ENCODE measurements around the genes RSPH10B2, UMAD1 and NXPH1.

GRCh38 chr7:6256384-6257090, 15.9 kb downstream of the CYTH3 start:
- PRO-cap, result unidirectional peak, plus-strand start at chr7:6256853

DNA sequence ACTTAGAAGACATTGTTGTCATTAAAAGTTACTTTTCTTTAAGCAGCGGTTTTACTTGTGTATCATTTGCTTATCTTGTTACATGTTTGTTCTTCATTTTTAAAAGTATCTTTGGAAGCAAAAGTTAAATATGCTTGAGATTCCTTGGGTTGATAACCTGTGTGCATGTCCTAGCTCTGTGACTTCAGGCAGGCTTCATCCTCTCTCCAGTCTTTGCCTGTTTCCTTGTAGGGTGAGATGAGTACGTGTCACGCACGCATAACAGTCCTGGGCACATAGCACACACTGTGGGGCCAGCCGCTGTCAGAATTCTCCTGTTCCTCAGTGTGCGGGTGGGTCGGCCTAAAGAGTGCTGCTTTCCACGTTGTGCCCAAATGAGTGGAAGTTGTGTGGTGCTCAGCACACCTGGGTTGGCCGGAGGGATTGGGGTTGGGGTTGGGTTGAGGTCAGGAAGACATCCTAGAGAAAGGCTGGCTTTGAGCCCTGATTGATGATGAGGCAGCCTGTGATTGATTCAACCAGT, 18.4 kb downstream of the RAC1 start:
- PRO-cap, result no peak

GRCh38 chr7:6638598-6639504, 1.7 kb downstream of the ZNF316 start:
- PRO-cap, result no peak

- PRO-cap, result no peak
These were observed 5.0 kb downstream of the ZNF316 start for GRCh38 chr7:6642122-6642550.

GRCh38 chr7:6724906-6725324, 18.2 kb upstream of the ZNF12 start:
- PRO-cap, result no peak

DNA sequence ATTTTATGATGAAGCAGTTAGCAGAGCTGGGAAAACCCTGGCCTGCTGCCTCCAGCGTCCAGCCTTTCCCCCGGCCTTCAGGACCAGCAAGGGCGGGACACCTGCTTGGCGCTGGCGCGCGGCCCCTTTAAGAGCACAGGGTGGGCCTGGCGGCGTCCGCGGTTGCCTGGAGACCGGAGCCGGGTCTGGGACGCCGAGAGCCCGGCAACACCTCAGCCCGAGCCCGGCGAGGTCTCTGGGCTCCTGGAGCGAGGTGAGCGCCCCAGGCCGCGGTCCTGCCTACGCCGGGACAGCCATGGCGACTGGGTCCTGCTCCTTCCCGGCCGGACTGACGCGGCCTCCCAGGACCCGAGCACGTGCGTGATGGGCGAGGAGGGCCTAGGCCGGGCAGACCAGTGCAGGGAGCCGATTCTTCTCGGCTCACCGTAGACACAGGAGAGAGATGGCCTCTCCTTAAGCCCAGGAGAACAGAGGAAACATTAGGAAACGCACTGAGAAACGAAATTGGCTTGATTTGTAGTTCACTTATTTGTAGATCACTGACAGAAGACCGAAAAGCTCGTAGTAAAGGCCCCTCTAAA, at the start of gene RSPH10B2:
TSS of gene RSPH10B2 (plus strand) at position 182 of the 581 bp plus-strand sequence.
- PRO-cap, result no peak

DNA sequence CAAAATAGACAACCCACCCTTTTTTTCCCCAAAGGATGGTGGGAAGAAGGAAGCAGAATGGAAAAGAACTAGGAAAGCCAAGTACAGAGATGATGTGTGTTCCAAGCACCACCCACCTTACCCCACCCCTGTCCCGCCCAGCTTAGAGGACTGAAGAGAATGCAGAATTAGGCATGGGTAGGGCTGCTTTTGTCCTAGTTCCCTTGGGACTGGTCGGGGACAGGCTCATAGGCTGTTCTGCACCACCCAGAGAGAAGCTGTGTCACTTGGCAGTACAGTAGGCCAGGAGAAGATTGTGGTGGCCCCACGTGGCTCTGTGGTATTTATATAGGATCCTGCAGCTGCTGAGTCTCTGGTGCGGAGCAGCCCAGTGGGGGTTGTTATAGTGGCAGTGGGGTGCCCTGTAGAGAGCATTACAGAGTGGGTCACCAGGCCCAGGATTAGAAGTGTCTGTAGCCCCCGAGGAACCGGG, 88.7 kb downstream of the C1GALT1 start:
- PRO-cap, result no peak

DNA sequence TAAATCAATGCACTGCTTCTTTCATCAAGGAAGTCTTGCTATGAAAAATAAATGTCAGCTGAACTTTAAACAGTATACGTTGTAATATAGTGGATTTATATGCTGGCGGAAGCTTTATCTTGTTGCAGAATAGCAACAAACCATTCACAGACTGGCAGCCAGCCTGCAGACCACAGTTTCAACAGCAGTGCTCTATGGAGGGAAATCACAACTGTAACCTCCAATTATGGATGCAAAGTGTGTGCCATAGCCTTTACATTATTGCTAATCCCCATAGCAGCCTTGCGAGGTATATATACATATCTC, 22.8 kb downstream of the COL28A1 start:
- PRO-cap, result no peak

DNA sequence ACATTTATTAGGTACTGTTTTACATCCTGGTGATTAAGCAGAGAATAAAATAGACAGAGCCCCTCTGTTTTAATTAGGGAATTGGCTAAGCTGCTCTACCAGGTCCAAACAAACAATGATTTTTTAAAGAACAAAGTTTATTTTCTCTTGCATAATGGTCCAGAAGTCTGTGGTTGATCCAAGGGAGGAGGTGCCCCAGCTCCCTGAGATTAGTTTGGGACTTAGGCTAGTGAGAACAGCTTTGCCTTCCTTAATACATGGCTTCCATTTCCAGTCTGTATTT, 2.9 kb upstream of the MIOS start:
- PRO-cap, result no peak

- PRO-cap, result no peak
These were observed 3.9 kb downstream of the MIOS start for GRCh38 chr7:7570452-7571149.

DNA sequence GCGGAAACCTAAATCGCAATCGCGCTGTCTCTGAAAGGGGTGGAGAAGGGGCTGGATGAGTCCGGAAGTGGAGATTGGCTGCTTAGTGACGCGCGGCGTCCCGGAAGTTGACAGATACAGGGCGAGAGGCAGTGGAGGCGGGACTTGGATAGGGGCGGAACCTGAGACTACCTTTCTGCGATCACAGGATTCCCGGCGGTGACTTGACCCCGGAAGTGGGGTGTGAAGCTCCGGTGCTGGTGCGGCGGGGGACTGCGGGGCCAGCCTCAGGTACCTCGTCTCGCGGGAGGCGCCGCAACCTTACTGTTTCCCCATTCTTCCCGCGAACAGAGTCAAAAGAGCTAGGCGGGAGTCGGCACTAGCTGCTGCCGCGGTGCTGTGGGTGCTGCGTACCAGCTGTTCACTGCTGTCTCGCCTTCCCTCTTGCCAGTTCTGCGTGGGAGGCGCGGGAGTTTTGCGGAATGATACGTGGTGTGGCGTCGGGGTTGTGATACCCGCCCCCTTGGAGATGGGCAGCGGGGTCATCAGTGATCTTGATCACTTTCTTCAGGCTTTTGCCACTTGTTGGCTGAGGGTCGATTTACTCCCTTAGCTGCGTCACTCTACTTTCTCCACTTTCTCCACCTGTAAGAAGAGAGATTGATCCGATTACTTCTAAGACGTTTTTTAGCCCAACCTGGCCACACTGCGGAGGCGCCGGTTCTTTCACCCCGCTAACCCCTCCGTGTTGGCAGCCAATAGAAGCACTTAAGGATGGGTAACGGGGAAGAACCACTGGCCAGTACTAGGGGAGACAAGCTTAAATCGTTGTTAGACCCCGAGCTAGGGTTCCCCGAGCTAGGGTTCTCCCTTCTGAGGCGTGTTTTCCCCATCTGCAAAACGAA, at the start of gene UMAD1:
TSS of gene UMAD1 (plus strand) at position 201 of the 884 bp plus-strand sequence.
- PRO-cap, result bidirectional peak, plus-strand start at position 201 of the sequence, minus-strand start outside the sequence; bidirectional peak, plus-strand start at position 429 of the sequence, minus-strand start at position 436 of the sequence

- PRO-cap, result no peak
These were observed 874 bp downstream of the UMAD1 start for GRCh38 chr7:7641436-7641815.

DNA sequence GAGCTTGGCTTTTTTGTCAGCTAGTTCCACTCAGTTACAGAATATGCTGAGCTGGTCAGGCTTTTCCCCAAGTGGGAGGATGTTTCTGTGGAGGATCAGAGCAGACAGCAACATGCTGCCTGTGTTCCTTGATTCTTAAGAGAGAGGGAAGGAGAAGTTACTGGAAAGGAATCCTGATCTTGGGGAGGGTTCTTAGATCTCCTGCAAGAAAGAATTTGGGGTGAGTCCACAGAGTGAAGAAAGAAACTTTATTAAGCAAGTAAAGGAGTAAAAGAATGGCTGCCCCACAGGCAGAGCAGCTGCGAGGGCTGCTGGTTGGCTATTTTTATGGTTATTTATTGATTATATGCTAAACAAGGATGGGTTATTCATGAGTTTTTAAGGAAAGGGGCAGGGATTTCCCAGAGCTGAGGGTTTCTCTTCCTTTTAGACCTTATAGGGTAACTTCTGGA, 76.9 kb upstream of the RPA3 start:
- PRO-cap, result no peak

- PRO-cap, result no peak
These were observed 93.7 kb upstream of the RPA3 start for GRCh38 chr7:7812146-7812505.

DNA sequence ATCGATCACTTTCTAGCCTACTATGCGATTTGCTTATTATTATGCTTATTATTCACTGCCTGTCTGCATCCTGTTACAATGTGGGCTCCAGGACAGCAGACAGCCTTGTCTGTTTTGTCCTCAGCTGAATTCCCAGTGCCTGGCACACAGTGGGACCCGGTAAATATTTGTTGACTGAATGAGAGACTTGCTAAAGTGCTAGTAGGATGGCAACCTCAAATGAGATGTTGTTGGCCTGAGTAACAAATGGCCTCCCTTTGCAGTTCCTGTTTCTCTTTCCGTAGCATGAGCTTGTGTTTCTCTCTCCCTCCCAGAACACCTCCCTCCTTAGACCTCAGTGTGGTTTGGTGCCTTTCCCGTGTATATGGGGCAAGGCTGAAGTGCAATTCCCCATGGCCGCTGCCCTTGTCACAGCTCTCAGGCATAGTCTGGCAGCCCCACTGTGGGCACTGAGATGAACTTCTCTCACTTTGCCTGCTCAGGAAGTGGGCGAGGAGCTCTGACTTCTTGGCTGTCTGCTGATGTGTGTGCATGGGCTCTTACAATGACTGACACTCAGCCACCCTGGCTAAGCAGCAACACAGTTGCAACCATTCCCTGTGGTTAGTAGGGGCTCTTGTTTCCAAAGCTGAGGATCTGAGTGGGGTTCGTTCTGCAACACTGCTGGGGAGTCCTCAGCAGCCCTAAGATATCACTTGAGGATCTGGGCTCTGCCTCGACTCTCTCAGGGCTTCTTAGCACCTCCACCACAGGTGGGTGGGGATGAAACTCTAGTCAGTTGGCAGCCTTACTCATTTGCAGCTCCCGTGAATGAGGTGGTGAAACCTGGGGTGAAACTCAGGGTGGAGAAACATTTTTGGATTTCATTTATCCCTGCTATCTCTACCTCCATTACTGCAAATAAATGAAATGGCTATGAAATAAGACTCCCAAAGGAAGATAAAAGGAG, 136.1 kb downstream of the ICA1 start:
- PRO-cap, result no peak

- PRO-cap, result no peak
These were observed 1.1 kb downstream of the ICA1 start for GRCh38 chr7:8260861-8261220.

GRCh38 chr7:8262438-8262759, 432 bp upstream of the ICA1 start:
- PRO-cap, result no peak

GRCh38 chr7:8433395-8433877, at the start of gene NXPH1:
NXPH1 (plus strand) TSS chr7:8433609.
- PRO-cap, result no peak

- PRO-cap, result no peak
These were observed 867 bp upstream of the PHF14 start for GRCh38 chr7:10972588-10973422.

DNA sequence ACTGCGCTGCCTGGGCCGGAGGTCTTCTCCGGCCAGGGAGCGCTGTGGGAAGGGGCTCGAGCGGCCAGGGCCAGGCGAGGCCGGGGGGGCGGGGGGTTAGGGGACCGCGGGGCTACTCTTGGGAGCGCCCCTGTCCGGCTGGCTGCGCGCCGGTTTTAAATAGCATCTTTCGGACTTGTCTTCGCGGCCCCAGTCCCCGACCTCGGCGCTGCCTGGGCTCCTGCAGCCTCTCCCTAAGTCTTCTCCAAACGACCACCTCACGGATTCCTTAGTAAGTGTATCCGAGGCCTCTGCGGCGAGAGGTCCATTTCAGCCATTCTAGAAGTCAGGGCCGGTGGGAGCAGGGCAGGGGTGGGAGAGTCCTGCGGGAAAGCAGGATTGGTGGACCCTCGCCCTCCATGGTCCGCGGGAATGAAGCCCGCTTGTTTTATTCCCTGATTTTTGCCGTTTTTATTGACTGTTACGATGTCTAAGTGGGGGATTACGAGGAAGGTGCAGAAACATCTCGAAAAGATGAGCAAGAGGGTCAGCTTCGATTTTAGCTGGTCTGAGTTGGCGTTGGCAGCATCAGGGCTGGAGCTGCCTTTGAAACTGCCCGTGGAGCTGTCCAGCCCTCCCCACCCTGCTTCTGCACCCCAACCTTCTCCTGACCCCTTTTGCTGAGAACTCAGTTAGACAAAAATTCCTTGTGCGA, 529 bp downstream of the PHF14 start:
- PRO-cap, result no peak

Measured in tibial artery (tissue), 1 donor.